AG09319 (cell line): ENCODE measurements around a stretch of chr2.

DNA sequence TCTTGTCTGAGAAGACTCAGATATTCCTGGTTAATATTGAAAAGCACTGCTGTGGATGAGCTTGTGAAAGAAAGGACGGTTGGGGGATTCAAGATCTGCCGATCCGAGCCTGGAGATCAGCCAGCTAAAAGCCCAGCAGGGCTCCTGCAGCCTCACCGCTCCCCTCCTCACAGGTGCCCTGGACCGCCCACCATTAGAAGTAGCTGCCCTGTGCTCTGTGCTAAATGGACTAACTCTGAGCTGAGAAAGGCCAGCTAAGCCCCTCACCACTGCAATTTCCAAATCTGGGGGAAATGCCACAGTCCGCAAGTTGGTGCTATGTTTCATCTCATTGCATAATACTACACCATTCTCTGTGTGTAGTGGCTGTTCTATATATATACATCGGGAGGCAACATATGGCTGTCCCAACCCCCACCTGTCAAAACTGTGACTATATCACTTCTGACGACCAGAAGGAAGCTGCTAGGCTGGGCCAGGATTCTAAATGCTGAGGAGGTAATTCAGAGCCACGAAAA is 50.7 kb downstream of the KCNK12 start:
- RRBS = no CpG with 5 or more reads among the region's 9 CpGs

GRCh38 chr2:47800246-47801571 is 17.8 kb downstream of the MSH6 start:
- RRBS = no CpG with 5 or more reads among the region's 17 CpGs

- RRBS = no CpG with 5 or more reads among the region's 8 CpGs
These were observed 1.0 kb upstream of the FBXO11 start for GRCh38 chr2:47907206-47907808.

GRCh38 chr2:48214053-48214571 is 100.4 kb upstream of the FOXN2 start:
- RRBS = no CpG with 5 or more reads among the region's 7 CpGs

DNA sequence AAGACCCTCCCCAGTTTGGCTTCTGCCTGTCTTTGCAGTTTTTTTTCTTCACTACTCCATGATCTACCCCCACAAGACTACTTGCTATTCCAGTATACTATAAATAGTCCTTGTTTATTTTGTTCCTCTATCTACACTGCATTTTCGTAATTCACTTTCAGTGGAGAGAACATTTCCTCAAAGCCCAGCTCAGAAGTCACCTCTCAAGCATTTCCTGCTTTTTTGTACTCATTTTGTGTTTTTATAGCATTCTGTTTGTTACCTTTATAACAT is 38.6 kb downstream of the FOXN2 start:
- RRBS = no CpG with 5 or more reads among the region's 1 CpG

- RRBS = no CpG with 5 or more reads among the region's 5 CpGs
These were observed 33.9 kb downstream of the PPP1R21 start for GRCh38 chr2:48474335-48475045.

GRCh38 chr2:48510246-48510795 is 19.6 kb upstream of the STON1 start:
- RRBS = no CpG with 5 or more reads among the region's 5 CpGs

DNA sequence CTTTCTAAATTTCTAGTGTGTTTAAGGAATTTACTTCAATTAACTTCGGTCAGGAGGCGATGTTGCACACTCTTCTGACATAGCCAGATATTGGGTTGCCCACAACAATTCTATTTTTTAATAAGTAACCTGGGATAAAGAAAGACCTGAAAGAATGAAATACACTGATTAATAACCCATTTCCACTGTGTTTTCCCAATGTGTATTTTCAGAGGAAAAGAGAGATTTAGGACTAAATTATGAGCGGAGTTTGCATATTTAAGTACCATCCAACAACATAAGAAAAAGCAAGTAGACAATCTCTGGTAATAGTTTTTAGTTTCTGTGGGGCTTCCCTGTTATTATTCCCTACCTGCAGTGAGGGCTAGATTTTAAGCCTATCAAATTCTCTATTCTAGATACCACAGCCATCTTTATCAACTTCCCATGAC is 250.4 kb upstream of the NRXN1 start:
- RRBS = no CpG with 5 or more reads among the region's 3 CpGs

DNA sequence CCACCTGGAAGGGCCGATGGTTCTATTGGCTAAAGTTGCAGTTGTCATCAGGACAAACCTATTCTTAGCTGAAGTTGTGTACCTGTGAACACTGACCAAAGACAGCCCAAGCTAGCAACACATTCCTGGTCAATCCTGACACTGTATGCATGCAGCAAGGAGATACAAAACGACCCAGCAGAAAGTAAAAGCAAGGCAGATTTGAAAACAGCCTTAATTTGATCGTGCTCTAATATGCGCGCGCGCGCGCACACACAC is 218.0 kb upstream of the CHAC2 start:
- RRBS = no CpG with 5 or more reads among the region's 9 CpGs

DNA sequence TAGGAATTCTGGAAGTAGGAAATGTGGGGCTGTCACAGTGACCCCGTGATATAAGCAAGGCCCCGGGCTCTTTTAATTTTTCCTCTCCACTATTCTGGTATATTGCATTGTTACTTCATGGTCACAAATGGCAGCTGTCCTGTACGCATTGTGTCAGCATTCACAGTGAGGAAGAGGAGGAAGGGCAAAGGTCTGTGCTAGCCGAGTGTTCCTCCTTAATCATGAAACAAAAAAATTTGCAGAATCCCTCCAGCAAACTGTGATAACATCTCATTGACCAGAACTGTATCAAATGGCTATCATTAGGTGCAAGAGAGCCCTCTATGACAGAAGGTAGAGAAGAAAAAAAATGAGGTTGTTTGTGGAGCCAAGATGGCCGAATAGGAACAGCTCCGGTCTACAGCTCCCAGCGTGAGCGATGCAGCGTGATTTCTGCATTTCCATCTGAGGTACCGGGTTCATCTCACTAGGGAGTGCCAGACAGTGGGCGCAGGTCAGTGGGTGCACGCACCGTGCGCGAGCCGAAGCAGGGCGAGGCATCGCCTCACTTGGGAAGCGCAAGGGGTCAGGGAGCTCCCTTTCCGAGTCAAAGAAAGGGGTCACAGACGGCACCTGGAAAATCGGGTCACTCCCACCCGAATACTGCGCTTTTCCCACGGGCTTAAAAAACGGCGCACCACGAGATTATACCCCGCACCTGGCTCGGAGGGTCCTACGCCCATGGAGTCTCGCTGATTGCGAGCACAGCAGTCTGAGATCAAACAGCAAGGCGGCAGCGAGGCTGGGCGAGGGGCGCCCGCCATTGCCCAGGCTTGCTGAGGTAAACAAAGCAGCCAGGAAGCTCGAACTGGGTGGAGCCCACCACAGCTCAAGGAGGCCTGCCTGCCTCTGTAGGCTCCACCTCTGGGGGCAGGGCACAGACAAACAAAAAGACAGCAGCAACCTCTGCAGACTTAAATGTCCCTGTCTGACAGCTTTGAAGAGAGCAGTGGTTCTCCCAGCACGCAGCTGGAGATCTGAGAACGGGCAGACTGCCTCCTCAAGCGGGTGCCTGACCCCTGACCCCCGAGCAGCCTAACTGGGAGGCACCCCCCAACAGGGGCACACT is 180.6 kb upstream of the CHAC2 start:
- RRBS = 93% methylated on average over 5 of the region's 43 CpGs

DNA sequence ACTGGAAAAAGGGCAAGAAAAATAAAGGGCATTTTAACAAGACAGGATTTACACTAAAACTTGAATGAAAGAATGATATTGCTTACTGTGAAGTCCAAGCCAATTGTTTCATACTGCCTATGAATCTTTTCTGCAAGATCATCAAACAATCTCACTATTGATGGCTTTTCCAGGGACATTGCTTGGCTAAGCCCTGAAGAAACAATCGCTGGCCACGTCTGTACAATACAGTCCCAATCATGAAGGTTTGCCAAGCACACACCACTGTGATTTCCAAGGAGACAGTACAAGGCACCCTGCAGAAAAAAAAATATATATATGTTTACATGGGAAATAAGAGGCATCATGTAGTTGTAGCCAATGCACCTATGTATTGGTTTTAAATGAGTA is 41.5 kb upstream of the GPR75 start:
- RRBS = no CpG with 5 or more reads among the region's 2 CpGs

GRCh38 chr2:54106910-54107174 is 135.9 kb downstream of the ACYP2 start:
- RRBS = no CpG with 5 or more reads among the region's 3 CpGs

DNA sequence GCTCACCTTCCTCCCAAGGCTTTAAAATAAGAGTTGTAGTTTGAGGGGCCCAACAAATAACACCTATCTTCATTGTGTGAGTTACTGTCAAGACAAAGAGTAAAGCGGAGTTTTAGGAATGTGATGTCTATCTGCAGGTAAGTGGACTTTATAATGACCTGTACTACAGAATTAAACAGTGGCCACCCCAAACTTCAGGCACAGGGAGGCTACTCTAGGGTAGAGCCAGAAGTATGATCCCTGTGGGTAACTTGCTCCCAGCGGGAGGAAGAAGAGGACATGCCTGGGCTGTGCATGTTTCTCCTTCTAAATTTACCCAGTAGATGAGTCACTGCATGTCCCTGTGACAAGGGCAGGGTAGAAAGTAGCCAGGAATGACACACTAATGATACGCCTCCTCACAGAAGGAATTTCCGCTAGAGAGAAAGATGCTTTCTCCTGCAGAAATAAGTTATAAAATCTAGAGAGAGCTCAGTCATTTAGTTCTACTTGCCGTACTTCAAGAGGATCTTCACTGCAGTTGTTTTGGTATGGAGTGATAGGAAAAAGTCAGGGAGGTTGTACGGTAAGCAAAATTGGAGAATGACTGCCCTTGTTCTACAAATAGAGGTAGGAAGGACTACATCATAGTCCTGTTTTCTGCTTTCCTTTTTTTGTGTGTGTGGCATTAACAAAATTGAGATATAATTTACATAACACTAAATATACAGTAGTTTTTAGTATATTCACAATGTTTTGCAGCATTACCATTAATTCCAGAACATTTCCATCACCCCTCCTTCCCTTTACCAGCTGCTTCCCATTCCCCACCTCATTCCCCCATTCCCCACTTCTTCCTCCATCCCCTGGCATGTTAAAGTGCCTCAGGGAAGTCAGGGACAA is 133.0 kb downstream of the TSPYL6 start:
- RRBS = no CpG with 5 or more reads among the region's 6 CpGs

- RRBS = no CpG with 5 or more reads among the region's 5 CpGs
These were observed 47.0 kb downstream of the C2orf73 start for GRCh38 chr2:54377786-54378038.

GRCh38 chr2:54394302-54394711 is 61.8 kb upstream of the SPTBN1 start:
- RRBS = no CpG with 5 or more reads among the region's 6 CpGs

DNA sequence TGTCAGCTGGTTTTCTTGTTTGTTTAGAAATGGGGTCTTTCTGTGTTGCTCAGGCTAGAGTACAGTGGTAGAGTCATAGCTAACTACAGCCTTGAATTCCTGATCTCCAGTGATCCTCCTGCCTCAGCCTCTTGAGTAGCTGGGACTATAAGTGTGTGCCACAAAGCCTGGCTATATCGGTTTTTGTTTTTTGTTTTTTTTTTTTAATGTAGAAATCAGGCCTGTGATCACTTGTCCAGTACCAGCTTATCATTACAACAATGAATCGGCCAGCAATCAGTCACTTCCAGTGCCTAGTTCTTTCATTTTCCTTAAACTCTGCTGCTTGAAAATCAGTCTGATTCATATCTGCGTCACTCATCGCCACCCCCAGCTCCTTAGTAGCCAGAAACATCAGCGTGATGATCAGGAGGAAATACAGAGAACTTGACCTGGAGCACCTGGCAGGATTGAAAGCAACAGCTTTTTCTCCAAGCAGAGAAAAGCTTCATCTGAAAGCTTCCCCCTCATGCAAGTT is 75.3 kb downstream of the SPTBN1 start:
- RRBS = no CpG with 5 or more reads among the region's 5 CpGs

DNA sequence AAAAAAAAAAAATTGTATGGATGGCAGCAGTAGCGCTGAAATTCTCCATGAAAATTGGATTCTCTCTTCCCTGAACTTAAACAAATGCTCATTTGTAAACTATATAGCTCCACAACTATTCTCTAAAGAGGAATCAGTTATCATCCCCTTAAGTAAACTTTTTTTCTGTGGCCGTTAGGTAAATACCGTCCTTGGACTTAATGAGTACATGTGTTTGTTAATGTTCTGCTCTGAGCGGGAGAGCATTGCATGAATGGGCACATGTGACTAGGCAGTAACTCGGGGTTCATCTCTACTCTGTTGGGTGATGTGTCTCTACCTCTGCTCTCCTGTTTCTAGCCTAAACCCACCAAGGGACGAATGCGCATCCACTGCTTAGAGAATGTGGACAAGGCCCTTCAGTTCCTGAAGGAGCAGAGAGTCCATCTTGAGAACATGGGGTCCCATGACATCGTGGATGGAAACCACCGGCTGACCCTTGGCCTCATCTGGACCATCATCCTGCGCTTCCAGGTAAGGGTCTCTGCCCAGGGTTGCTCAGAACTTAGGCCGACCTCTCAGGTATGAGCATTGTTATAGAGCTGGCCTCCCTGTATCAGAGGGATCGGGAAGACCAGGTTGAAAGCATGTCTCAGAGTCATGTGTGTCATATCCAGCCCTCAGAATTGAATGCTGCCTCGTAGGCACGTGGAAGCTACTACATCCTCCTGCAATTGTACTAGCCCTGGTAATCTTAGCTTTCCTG is 111.5 kb upstream of the EML6 start:
- RRBS = no CpG with 5 or more reads among the region's 14 CpGs

DNA sequence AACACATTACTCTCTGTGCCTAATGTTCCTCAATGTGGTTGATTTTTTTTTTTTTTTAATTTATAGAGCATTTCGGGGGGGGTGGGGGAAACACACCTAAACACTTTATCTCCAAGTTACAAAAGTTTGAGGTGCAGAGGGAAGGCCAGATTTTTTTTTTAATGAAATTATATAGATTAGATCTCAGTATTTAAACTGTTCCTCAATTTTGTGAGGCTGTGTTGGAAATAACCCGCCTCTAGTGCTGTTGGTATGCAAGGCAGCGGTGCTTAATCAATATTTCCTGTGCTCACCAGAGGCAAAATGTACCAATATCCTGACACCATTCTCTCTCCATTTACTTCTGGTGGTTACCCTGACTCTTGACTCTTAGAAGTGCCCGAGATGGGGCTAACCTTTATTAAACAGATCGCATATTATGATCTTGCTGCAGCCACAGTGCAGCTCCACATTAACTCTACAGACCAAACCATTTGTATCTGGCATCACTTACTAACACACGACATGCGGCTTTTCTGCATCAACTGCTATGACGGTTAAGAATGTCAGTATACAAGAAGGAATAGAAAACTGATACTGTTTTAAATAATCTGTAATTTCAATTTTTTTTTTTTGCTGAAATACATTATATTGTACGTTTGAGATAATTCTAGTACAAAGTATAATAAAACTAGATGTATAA is 54.7 kb upstream of the EML6 start:
- RRBS = no CpG with 5 or more reads among the region's 9 CpGs

DNA sequence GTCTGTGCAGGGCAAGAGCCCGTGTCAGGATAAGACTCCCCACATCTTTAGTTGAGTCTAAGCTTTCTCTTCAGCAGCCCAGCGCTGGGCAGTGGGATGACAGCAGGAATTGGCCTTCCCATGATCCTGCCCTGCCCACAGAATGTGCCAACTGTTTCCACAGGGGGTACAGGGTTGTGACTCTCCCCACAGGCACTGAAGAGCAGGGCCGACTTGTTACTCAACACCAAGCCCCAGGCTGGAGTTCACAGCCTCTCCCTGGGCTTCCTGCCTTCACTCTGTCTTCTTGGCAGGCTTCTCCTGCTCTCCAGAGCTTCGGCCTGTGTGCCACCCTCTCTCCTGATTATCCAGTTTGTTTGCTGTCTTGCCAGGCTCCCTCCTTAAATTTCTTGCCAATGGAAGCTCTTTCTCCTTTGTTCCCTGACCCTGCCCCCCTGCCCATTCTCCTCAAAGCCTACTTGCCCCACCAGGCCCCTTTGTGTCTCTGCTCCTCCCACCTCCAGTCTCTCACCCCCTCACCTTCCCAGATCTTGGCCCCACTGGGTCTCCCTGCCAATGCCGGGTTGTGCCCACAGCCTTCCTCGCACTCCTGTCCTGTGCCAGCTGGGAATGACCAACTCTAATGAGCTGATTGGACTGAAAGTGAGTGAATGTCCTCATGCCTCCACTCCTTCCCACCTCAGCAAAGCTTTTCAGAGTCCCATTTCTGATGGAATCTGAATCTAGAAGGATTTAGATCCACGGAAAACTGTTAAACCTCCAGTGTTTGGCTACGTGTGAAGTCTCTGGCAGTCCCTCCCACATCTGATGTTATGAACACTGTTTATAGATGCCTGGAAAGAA is 104.3 kb downstream of the RTN4 start:
- RRBS = no CpG with 5 or more reads among the region's 8 CpGs

- RRBS = no CpG with 5 or more reads among the region's 4 CpGs
These were observed 93.8 kb downstream of the RTN4 start for GRCh38 chr2:54956392-54956813.